AG09309 (cell line): ENCODE results near the genes FAM149B1, MRPS16, CFAP70 and USP54.

GRCh38 chr10:72235765-72236494 is 19.9 kb upstream of the ASCC1 start:
- RRBS, result no CpG with 5 or more reads among the region's 5 CpGs

GRCh38 chr10:72273222-72273887 is 369 bp upstream of the DDIT4 start:
- RRBS, result 1% methylated on average over 4 of the region's 45 CpGs

GRCh38 chr10:72292386-72292723 is 18.6 kb downstream of the DDIT4 start:
- RRBS, result no CpG with 5 or more reads among the region's 4 CpGs

DNA sequence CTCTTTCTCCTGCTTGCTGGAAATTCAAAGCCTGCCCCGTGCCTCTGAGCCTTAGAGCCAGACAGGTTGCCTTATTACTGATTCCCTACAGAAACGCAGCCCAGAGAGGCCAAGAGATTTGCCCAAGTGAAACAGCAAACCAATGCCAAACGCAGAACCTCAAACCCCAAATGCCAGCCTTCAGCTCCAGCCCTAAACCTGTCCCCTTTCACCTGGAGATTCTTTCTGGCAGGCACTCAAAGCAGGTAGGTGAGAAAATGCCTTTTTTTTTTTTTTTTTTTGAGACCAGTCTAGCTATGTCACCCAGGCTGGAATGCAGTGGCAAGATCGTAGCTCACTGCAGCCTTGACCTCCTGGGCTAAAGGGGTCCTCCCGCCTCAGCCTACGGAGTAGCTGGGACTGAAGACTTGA is 35.9 kb downstream of the DNAJB12 start:
- RRBS, result no CpG with 5 or more reads among the region's 6 CpGs

DNA sequence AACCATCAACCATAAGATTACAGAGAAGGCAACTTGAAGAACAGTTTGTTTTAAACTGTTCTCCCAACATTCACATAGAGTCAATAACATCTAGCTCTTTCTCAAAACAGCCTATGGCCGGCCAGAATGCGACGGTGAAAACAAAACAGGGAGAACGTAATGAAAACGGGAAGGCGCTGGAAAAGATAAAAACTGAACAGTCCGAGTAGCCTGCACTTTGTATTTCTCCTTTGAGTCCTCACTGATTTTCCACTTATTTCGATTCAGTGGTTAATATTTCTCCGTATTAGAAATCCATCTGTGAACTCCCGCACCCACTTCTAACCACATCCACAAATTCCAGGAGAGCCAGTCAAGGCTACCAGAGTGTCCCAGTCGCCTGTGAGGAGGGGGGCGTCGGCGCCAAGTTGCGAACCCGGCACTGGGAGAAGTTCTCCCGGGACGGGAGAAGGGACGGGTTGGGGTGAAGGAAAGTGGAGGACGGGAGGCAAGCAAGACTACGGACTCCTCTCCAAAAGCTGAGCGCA is 500 bp downstream of the MICU1 start:
- RRBS, result no CpG with 5 or more reads among the region's 22 CpGs

- RRBS, result no CpG with 5 or more reads among the region's 8 CpGs
Measured at GRCh38 chr10:72679645-72680187, 12.2 kb upstream of the MCU start.

GRCh38 chr10:72693039-72693199 is 976 bp downstream of the MCU start:
- RRBS, result no CpG with 5 or more reads among the region's 1 CpG

DNA sequence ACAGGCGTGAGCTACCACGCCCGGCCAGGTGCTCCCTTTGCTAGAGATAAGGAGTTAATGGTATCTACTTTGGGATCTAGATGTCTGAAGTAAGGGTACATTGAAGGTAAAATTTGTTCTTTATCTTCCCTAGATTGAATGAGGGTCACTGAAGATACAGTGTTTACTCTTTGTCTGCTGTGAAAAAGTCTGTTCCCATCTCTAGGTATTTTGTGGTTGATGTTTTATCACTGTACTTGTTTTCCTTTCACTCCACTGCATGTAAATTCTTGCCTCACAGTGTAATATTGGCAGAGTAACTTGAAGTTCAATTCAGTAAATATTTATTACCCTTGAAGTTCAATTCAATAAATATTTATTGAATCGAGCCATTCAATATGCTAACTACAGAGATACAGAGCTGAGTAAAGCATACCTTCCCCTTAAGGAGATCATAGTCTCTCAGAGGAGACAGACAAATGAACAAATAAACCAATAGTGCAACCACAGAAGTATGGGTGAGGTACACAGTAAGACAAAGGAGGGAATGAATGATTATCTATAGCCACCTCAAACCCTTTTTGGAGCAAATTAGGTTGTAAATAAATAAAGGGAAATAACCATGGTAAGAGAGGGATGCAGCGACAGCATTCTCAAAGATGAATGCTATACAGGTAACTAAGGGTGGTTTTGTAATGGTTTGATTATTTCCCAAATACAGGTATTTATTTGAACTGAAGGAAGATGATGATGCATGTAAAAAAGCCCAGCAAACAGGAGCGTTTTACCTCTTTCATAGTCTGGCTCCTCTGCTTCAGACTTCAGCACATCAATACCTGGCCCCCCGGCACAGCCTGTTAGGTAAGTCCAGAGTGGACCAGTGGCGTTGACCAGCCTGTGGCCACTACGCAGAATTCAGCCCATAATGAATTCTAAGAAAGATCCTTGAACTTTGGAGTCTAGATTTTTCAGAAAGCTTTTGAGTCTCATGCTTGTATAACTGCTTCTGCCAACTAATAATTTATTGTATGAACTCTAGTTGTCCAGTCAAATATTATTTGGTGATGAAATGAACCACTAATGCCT is 9.4 kb downstream of the NUDT13 start:
- RRBS, result no CpG with 5 or more reads among the region's 9 CpGs

GRCh38 chr10:73167336-73167829 is 425 bp downstream of the ECD start:
- RRBS, result no CpG with 5 or more reads among the region's 5 CpGs

DNA sequence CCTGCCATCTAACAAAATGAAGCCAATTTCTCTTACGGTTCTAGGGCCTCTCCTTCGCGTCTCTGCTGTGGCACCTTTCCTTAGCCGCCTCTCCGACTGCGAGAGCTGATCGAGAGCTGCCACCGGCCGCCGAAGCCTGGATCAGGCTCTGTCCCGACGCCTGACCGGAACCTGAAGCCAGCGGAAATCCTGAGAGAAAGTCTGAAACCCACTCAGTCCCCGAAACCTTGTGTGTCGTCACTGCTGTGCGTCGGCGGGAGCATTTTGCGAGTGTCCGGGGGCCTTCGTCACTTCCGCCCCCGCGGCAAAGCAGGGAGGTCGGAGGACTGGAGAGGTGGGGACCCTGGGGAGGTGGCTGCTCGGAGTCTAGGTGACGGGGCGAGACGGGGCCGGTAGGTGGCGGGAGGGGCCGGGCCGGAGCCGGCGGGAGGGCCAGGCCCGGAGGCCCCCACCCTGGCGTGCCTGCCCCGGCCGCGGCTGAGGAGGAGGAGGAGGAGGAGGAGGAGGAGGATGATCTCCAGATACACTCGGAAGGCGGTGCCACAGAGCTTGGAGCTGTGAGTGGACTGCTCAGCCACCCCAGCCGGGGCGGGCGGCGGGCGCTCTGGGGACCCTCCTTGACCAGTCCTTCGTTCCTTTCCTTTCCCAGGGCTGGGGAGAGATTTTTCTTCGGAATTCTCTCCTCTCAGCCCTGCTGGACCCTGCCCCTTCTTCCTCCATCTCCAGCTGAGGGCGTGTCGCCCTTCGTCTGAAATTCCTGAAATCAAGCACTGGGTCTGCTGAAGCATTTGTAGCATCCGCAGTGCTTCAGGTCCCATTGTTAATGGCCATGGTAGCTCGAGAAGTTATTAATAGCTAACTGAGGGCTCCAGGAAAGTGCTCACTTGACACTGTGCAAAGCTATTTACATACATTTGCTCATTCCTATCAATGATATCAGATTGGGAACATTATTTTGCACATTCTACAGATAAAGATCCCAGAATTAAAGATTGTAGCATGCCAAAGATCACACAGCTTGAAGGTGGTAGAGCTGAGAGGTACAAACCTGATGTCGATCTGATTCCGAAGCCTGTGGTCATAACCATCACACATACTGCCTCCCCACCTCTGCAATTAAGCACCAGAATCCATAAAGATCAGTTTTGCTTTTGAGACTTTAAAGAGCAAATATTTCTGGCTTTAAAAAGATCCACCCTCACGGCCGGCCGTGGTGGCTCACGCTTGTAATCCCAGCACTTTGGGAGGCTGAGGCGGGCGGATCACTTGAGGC is at the start of gene FAM149B1:
Gene FAM149B1, plus strand, starts transcription at position 290 of the 1,273 bp plus-strand sequence.
- RRBS, result 1% methylated on average over 12 of the region's 63 CpGs

DNA sequence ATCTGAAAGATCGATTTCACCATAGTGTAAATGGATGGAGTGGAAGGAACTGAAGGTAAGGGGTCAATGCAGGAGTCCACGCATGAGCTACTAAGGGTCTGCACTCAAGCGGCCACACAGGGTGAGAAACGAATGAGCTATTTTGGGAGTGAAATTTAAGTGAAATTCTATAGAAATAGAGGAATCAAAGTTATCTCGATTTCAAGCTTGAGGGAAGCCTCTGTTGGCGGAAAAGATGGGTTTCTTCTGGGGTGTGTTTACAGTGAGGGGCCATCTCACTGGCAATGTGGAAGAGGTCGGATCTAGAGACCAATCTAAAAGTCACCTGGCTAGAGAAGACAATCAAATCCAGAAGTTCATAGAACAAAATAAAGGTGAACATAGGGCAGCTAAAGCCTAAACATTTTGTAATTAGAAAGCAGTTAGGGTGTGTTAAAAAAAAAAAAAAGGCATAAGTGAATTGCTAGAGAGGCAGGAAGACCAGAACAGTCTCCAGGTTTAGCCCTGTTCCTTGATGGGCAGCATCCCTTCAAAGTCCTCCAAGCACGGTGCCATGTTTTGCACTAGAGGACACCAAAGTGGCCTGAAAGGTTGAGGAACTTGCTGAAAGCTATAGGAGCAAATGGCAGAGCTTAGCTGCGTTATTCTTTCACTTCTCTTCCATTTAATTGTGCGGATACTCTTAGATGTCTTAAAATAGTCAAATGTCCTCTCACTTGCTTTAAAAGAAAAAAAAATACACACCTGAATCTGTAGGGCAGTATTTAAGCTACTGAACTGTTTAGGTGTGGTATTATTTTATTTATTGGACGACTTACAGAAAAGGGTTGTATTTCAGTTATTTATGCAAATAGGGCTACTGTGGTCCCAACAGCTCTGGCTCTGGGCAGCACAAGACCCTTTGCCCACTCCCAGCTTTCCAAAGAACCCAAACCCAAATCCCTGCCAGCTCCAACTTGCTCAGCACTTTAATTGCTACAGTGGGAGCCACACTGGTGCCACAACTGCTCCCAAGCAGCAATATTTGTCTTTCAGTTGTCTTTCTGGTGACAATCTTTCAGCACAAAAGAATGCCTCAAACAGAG is 15.2 kb downstream of the DNAJC9 start:
- RRBS, result no CpG with 5 or more reads among the region's 11 CpGs

DNA sequence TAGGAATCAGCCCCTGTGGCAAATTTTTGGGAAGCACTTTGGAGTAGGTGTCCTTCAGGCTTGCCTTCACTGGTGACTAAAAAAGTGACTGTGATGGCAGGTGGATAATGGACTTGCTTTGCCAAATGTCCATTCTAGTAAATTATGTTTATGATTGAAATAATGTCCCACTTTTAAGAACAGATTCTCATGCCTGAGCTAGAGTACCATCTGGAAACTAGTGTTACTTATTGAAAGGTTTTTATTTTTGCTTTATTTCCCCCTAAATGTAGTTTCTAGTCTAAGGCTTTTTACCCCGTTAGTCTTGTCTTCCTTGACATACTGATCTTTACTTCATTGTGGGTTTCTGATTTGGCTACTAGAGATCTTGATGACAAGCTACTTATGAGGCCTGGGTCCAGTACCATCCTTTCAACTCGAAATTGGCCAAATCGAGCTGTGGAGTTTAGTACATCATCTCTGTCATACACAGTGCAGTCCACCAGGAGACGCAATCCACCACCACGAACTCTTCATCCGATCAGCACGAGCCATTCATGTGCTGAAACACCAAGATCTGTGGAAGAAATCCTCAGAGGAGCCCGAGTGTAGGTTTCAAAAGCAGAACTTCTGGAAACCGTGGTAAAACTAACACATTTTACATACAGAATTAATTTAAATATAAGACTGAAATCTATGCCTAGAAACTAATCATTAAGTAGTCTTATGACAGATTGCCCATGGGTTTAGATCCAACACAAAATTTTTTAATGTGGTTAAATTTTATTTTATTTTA is 14.3 kb downstream of the DNAJC9 start:
- RRBS, result no CpG with 5 or more reads among the region's 9 CpGs

- RRBS, result 2% methylated on average over 7 of the region's 64 CpGs
Measured at GRCh38 chr10:73252188-73253219, at the start of gene MRPS16. MRPS16 (minus strand) TSS chr10:73252644.

DNA sequence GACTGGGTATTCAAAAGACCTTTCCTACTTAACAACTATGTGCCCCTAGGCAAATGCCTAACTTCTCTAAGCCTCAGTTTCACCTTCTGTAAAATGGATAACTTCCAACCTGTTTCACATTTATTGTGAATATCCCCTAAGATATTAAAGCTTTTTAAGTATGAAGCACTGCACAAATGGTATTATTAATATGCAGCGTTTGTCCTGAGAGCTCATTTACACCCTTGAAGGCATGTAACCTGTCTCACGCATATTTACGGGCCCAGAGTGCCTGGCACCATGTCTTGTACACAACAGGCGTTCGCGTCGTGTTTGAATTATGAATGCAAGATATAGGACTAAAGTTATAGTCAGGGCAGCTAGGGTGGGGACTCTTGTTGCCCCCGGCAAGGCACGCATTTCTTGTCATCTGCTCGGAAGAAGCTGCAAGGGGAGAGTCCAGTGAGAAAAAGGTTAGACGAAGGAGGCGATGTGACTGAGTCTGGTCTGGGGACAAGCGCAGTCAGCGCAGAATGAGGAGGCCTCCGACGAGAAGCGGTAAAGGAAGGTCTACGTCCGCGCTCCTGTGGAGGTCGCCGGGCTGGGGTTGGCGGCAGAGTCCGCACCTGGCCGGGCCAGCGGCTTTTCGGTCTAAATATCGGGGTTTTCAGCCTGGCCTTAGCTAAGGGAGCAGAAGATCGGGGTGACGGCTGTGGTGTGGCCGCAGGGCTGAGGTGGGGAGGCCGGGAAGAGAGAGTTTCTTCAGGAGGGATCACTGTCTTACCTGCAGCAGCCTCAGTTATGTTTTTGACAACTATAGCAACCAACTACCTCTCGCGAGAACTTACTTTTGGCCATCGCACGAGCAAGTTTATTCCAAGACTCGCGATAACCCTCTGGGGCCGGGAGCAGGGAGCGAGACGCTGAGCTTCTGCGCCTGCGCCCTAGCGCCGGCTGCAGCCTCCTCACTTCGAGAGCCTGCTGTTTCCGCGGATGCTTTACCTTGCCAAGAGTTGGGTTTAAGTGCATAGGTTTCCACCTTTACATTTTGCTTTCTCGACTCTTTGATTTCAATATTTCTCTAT is at the start of gene CFAP70:
Gene CFAP70, minus strand, starts transcription at position 914 of the 1,064 bp plus-strand sequence.
- RRBS, result 1% methylated on average over 11 of the region's 49 CpGs

- RRBS, result no CpG with 5 or more reads among the region's 1 CpG
Measured at GRCh38 chr10:73496295-73496544, 396 bp upstream of the PPP3CB start.

DNA sequence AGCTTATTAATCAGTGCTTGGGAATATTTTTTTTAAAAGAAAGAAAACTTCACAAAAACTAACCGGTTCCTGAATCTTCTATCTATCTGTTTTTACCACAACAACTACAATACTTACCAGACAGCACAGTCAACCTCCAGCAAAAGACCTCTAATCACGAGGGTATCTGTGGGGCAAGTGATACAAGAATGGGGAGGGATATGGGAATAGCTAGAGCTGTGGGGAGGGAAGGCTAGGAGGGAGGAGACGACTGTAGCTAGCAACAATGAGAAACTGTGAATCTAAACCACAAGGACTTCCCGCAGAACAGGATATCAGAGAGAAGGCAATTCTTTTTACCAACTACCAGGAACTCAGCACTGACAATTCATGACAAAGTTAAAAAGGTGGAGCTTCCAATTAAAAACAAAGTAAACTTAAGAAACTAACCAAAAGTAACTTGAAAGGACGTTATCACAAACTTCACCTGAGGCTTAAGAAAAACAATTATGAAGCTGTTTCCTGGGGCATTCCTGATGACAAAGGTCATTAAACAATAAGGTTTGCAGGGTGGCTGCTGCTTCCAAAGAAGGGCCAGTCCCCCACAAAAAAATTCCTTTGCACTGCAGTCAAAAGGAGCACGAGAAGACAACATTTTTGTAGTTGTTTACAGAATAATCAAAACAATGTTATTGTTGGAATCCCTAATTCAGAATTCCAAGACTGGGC is at the start of gene USP54:
Gene USP54, minus strand, starts transcription at position 182 of the 708 bp plus-strand sequence.
- RRBS, result no CpG with 5 or more reads among the region's 6 CpGs

- RRBS, result no CpG with 5 or more reads among the region's 5 CpGs
Measured at GRCh38 chr10:73765721-73766296, 6.3 kb upstream of the FUT11 start.

DNA sequence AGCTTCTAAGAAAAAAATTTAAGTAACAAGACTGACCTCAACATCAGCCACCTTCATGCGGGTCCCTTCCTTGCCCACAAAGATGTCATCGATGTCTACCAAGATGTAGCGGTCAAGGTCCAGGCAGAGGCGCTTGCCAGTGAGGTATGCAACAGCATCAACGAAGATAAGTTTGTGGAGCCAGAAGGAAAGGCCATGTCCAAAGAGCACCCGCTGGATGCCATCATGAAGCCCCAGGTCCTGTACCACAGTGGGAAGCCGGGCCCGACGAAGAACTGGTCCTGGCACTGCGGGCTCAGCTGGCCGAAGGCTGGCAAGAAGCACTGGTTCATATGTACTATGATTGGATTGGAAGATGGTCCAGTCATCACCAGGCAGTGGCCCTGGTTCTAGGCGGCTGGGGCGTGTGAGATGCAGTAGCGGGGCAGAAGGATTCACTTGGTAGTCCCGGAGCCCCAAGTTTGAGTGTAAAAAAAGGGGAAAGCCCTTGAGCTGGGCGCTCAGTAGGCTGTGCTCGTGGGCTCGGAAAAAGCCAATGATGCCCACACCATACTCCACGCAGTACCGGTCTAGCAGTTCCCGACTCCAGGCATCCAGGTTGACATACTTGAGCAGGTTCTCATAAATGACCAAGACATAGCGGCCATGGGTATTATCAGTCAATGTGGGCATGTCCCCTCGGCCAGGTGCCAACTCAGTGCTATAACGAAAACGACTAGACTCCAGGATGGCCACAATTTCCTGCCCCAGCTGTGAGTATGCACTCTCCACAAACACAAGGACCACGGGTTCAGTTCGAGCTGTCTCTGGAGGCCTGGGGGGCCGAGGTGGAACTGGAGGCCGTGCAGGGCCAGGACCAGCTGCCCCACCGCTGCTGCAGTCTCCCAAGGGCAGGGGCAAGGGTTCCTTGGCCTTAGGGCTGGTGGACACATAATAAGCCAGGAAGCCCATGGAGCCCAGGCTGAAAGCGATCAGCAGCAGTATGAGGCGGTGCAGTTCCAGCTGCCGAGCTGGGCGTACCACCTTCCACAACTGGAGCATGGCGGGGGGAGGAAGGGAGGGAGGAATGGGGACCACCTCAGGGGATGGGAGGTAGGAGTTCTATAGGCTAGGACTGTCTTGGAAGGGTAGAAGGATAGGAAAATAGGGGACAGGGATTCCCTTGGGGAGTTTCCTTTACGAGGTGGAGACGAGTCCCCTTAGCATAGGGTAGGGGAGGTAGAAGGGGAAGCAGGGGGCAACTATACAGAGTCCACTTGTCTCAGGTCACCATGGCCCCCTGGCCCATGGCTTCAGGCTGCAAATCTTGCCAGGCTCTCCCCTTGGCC is 3.6 kb downstream of the NDST2 start:
- RRBS, result no CpG with 5 or more reads among the region's 37 CpGs